Metanephros (tissue), 2 donors: ENCODE results near the gene DPY30.

GRCh38 chr2:30217651-30218213, 13.6 kb upstream of the LBH start:
- RAMPAGE, long total RNA: no peak

GRCh38 chr2:30224234-30224790, 7.0 kb upstream of the LBH start:
- RAMPAGE, long total RNA: no peak

- RAMPAGE, long total RNA: no peak
Measured at GRCh38 chr2:30336812-30337781, 105.8 kb downstream of the LBH start.

DNA sequence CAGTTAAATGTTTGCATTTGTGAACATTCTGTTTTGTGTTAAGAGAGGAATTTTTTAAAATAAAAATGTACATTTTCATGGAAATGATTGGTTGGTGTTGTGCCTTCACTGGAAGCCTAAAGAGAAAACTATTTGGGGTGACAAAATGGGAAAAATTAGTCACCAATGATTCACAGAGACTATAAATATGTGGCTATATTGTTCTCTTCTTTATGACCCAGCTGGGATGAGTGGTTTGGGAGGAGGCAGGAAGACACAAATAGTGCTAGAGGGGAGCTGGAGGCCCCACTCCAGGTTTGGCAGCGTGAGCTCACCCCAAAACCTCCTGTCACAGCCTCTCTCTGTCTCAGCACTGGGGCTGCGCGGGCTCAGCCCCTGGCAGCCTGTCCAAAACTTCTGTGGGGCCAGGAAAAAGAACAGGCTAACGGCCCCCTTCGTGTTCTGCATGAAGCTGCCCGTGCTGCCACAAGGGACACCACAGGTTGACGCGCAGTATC, 73.2 kb upstream of the LCLAT1 start:
- RAMPAGE, long total RNA: no peak

DNA sequence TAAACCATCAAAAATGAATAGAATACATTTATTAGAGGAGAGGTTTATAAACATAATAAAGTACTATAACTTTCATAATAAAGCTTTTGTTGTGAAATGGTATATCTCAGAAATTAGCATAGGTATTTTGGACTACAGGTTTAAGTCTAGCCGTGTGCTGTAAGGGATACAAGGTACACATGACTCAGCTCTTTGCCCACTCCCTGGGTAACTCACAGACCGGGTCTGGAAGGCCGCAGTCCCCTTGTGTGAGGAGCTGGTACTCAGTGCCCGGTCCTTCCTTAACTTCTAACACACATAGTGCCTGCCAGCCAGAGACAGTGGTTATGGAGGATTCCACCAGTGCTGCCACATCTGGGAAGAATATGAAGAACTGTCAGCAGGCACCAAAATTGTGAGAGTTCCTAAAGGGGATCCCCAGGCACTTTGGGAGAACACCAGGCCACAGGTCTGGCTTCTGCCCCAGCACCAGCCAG, 29.2 kb downstream of the CAPN13 start:
- RAMPAGE, long total RNA: no peak

DNA sequence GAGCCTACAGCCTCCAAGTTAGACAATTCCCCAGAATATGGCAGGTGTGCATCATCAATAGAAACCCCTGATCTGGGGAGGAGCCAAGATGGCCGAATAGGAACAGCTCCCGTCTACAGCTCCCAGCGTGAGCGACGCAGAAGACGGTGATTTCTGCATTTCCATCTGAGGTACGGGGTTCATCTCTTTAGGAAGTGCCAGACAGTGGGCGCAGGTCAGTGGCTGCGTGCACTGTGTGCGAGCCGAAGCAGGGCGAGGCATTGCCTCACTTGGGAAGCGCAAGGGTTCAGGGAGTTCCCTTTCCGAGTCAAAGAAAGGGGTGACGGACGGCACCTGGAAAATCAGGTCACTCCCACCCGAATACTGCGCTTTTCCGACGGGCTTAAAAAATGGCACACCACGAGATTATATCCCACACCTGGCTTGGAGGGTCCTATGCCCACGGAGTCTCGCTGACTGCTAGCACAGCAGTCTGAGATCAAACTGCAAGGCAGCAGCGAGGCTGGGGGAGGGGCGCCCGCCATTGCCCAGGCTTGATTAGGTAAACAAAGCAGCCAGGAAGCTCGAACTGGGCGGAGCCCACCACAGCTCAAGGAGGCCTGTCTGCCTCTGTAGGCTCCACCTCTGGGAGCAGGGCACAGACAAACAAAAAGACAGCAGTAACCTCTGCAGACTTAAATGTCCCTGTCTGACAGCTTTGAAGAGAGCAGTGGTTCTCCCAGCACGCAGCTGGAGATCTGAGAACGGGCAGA, 97.1 kb upstream of the CAPN13 start:
- RAMPAGE, long total RNA: no peak

DNA sequence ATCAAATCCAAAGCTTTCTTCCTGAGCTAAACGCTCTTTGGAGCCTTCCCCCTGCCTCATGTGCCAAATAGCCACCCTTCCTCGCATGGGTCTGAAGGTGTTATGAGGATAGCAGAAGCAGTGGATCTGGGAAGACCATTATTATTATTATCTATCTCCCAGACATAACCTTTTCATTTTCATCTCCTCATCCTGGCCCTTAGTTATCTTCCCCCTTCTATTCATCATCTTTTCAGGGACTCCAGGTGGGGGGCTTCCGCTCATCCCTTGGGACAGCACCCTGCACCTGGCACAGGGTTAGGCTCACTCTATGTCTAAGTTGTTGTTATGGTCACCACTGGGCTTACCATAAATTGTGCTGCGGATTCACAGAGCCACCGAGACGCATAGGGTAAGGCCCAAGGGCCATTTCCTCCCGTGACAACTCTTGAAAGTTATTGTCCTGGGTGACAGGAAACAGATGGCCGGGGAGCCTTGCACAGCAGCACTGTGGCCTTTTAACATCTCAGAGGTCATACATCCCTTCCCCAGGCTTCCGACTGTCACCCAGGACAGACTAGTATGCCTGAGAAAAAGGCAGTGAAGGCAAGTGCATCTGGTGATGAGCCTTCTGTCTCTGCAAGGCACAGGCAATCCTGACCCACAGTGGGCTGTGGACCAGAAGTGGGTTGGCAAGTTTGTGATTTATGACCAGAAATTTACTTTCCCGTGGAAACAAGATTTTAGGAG, 1.7 kb upstream of the CAPN14 start:
- RAMPAGE, long total RNA: no peak

DNA sequence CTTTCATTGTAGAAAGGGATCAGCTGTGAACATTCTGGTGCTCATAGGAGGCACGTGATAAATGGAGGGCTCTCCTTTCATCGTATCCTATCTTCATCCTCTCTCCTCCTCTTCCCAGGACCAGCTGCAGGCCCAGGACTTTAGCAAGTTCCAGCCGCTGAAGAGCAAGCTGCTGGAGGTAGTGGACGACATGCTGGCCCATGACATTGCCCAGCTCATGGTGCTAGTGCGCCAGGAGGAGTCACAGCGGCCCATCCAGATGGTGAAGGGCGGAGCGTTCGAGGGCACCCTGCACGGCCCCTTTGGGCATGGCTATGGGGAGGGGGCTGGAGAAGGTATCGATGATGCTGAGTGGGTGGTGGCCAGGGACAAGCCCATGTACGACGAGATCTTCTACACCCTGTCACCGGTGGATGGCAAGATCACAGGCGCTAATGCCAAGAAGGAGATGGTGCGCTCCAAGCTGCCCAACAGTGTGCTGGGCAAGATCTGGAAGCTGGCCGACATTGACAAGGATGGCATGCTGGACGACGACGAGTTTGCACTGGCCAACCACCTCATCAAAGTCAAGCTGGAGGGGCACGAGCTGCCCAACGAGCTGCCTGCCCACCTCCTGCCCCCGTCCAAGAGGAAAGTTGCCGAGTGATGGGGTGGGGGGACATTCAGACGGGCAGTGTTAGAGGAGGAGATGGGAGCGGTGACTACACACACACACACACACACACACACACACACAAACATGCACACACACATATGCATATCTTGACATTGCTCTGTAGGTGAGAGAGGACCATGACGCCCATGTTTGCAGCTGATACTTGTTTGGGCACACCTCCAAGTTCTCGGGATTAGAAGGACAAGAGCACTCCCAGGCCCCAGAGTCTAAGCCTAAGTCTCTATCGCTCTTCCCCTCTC, 32.4 kb downstream of the EHD3 start:
- RAMPAGE, long total RNA: no peak

DNA sequence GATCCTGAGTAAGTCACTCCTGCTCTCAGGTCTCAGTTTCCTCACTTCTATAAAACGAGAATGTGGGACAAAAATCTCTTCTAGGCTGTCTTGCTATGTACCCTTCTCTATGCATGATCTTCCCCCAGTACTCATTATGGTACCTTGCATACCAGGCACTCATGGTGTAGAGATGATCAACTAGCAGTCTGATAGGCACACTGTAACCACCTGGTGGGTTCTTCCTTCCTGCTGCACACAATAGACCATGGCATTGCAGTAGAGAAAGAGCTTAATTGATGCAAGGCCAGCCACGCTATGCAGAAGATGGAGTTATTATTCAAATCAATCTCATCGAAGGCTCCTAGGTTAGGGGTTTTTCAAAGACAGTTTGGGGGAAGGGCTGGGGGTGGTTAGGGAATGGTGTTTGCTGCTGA, 59.3 kb downstream of the EHD3 start:
- RAMPAGE, long total RNA: no peak

- RAMPAGE, long total RNA: no peak
Measured at GRCh38 chr2:31561691-31562330, 18.9 kb downstream of the SRD5A2 start.

GRCh38 chr2:31578154-31578924, 2.4 kb downstream of the SRD5A2 start:
- RAMPAGE, long total RNA: no peak

DNA sequence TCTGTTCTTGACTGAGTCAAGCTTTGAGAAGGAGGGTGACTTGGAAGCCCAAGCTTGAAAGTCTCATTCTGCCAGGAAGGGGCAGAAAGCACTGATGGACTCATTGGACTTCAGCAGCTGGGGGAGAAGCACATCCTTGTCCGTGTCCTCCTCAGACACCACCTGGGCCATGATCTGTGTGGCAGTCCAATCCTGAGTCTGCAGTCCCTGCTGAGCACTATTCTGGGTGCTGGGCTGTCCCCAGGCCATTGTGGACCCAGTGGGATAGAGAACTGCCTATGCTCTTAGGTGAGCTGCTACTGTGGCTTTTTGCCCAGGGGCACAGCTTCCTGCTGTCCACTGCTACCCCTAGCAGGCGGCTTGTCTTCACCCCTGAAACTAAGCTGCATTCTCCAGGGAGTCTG, 127.7 kb upstream of the SRD5A2 start:
- RAMPAGE, long total RNA: no peak

- RAMPAGE, long total RNA: no peak
Measured at GRCh38 chr2:31849330-31849900, 161.4 kb downstream of the MEMO1 start.

DNA sequence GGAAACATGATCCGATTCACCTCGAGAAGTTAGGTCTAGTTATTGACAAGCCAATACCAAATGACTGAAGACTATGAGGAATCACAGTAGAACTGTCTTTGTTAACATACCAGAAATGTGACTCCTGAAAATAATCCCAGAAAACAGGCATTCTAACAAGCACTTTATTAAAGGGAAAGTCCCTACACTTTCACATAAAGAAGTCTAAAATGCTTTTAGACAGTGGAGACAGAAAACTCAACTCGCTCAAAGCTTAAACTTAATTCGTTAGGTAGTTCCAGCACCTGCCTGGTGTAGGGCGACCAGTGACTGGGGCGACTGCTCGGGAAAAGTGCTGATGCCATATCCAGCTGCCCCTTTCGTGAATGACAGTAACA, 1.9 kb downstream of the MEMO1 start:
- RAMPAGE, long total RNA: no peak

GRCh38 chr2:32039371-32040431, at the start of gene DPY30:
DPY30 (minus strand) TSS chr2:32039805.
- RAMPAGE, long total RNA: start-site peak on the minus strand at chr2:32039763-32039810, 4,617 and 1,076 reads in 2 replicates

DNA sequence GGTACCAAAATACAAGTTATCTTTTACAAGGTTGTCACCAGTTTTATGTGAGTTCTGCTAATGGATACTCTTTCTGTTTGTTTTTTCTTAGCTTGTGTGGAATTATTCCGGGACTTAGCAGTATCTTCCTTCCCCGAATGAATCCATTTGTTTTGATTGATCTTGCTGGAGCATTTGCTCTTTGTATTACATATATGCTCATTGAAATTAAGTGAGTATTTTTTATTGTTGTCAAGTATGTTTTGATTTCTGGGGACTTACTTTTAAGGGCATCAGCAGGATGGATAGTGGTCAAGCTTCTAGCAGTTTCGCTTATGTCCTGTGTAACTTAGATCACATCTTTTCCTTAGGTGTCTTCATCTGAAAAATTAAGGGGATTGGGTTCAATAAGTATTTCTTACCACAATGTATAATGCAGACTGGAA, 32.0 kb downstream of the SLC30A6 start:
- RAMPAGE, long total RNA: no peak

DNA sequence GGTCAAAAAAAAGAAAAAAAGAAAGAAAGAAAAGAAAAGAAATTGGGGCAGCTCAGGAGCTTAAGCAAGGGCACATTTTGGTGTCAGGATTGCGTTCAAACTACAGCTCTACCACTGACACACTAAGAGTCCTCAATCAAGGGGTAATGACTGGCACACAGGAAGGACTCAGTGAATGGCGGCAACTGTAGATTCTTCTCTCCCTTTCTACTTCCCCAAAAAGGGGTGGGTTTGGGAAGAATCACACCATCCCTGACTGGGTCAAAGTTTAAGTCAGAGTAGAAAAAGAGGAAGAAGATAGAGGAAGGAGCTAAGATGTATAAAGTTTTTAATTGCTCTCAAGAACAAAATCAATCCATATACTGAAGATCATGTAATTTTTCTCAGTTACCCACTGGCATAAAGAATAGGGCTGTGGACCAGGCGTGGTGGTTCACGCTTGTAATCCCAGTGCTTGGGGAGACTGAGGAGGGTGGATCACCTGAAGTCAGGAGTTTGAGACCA, 2.6 kb downstream of the NLRC4 start:
- RAMPAGE, long total RNA: no peak

DNA sequence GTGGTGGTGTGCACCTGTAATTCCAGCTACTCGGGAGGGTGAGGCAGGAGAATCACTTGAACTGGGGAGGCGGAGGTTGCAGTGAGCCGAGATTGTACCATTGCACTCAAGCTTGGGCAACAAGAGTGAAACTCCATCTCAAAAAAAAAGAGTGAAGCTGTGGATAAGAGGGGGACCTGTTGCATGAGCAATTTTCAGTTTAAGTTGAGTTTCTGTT, 40.4 kb downstream of the BIRC6 start:
- RAMPAGE, long total RNA: no peak

- RAMPAGE, long total RNA: no peak
Measured at GRCh38 chr2:32428199-32428626, 71.4 kb downstream of the BIRC6 start.

DNA sequence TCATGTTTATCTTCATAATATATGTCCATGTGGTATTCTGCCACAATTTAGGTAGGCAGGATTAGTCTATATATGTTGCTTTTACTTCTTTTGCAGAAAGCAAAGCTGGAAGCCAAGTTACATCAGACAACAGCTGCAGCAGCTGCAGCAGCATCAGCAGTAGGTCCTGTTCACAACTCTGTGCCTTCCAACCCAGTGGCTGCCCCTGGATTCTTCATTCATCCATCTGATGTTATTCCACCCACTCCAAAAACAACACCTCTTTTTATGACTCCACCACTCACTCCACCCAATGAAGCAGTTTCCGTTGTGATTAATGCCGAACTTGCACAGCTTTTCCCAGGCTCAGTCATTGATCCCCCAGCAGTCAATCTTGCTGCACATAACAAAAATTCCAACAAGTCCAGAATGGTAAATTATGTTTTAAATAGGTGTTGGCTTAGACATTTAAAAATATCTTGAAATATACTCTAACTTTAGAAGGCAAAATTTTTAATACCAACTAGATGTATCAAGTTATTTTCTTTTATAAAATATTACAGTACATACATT, 107.7 kb downstream of the BIRC6 start:
- RAMPAGE, long total RNA: no peak